Paraaortic lymph node (tissue), 1 donor: Measurements from ENCODE around the genes SLC22A15, IGSF3 and MAN1A2.

DNA sequence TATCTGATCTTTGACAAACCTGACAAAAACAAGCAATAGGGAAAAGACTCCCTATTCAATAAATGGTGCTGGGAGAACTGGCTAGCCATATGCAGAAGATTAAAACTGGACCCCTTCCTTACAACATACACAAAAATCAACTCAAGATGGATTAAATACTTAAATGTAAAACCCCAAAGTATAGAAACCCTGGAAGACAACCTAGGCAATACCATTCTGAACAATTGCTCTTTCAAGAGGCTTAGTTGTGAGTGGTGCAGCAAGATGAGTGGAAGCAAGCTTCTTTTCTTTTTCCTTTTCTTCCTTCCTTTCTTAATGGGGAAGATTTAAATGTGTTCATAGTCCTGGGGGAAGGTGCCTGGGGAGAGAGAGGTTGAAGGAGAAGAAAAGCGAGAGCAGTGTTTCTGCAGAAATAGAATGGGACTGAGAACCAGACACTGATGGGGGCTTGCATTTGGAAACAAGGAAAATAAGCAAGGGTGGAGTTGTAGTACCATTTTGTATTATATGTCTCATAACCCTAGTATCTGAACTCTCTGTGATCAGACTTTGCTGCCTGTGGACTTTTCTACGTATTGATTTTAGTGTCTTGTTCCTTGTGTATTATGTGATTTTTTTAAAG, 8.9 kb upstream of the TSPAN2 start:
- PRO-cap, result no peak

- PRO-cap, result no peak
Measured at GRCh38 chr1:115649881-115650507, 8.2 kb downstream of the VANGL1 start.

DNA sequence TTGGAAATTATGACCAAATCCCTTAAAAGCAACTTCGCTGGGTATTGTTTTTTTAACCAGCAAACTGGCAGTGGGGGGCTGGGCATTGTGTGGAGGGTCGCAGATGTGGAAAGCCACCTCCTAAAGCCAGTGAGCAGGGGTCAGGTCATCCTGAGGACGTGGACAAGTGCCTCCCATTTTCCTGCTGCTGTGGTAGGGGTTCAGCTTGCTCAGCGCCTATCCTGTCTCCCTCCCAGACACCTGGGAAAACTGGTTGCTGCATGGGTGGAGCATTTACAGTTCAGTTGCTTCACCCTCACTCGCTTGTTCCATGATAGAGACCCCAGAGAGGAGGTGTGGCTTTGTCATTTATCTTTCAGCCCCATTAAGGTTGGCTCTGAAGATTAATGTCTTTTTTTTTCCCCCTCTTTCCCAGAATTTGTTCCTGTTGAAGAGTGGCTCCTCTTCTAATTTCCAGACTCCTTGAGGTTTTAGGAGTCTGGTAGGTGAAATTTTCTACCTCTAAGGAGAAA, 9.1 kb downstream of the VANGL1 start:
- PRO-cap, result no peak

- PRO-cap, result no peak
Measured at GRCh38 chr1:115714342-115715255, 53.9 kb downstream of the CASQ2 start.

DNA sequence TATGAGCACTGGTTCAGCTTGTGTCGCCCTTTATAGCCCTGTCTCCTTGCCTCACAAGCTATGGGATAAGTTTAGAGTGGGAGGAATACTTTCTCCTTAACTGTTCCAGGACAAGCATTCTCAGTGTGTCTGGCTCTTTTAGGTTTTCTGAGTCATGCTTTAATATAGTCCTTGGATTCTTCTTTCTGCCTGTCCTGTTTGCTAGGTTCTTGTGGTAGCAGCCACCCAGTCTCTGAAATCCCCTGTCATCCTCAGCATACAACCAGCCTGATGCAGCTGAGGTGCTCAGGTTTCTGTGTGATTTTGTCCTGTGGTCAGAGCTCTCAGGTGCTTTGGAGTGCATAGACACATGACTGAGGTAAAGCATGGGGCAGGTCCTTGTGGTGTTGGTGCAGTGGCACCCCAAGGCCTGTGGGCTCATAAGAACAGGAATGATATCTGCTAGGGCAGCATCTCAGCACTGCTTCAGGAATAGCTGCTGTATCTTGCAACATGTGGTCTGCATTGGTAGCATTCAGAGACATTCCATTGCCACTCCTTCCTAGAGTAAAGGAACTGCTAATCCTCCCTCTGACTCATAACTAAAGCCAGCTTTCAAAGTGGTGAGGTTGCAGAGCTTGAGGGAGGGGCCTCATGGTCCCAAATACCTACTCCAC, 14.2 kb upstream of the CASQ2 start:
- PRO-cap, result no peak

DNA sequence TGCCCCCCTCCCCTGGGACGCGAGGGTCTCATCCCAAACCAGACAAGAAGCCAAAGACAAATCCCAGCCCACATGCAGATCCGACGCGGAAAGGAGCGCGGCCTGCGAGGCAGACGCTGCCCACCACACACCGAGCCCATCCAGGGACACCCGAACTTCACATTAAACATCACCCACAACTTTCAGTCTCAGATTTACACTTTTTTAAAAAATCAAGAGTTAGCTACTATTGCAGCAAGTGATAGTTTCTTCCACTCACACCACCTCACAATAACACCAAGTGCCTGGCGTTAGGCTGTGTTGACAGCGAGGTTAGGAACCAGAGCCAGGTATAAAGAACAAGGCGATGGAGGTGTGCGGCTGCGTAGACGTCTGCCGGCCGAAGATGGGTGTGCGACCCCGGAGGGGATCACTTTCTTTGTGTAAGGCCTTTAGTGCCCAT, 12.0 kb downstream of the NHLH2 start:
- PRO-cap, result no peak

GRCh38 chr1:115975740-115977037, at the start of gene SLC22A15:
SLC22A15 (plus strand) TSS chr1:115976513.
- PRO-cap, result unidirectional peak, plus-strand start at chr1:115976323; bidirectional peak, plus-strand start at chr1:115976562, minus-strand start at chr1:115976436

GRCh38 chr1:116138919-116139372, 27.7 kb downstream of the MAB21L3 start:
- PRO-cap, result unidirectional peak, minus-strand start at chr1:116139130

DNA sequence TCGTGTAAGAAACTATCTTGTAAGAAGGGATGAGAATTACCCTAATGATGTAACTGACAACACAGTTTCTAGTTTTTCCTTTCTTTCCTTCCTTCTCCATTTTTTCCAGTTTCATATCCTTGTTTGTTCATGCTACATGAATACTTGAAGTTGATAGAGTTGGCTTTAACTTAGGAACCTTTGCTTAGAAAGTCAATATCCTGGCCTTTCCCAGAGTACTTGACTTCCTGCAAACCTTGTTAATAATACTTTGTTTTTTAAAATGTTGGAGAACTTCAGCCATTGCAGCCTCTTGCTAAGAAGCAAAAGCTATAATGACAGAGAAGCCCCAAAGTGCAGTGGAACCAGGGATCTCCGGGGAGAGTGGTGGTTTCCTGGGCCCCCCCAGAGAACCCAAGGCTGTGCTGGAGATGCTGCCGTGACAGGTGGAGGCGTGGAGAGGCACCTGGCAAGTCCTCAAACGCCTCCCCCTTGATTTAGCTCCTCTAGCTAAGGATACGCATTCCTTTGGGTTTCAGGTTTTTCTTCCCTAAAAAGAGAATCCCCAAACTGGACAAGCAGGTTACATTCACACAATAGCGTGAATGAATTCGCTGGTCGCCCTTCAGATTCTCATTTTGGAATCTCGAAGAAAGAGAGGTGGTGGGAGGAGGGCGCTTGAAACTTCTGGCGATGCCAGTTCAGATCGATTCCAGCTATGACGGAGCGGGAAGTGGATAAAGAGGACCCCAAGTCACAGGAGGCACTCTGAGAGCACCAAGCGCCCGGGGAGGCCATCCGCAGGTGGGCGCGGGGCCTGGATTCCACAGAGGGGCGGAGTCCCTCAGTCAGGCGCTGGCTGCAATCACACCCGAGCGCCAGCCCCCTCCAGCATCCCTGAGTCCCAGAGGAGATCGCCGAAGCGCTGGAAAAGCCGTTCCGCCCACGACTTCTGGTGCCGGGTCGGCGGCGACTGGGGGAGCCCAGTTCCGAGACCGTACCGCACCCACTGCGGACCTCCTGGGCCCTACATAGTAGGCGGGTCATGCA, 821 bp upstream of the ATP1A1 start:
- PRO-cap, result bidirectional peak, plus-strand start at position 891 of the sequence, minus-strand start at position 883 of the sequence

DNA sequence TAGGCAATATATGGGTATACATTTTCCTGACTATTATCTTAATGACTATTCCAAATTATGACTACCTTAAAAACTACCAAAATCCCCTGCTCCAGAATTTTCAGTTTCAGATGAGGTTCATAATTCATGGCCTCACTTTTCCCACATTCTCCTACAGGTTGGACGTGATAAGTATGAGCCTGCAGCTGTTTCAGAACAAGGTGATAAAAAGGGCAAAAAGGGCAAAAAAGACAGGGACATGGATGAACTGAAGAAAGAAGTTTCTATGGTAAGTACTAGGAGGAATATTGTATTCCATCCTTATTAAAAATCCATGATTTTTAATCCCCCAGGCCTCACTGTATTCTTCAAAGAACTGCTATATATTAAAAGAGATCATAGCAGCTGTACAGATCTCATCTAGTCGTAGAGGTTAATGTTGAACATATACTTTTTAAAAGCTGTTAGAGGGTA, 10.8 kb downstream of the ATP1A1 start:
- PRO-cap, result no peak

GRCh38 chr1:116389946-116390494, 17.0 kb downstream of the ATP1A1 start:
- PRO-cap, result no peak

- PRO-cap, result no peak
Measured at GRCh38 chr1:116394961-116395477, 22.0 kb downstream of the ATP1A1 start.

- PRO-cap, result no peak
Measured at GRCh38 chr1:116493078-116494089, 77.4 kb downstream of the CD58 start.

DNA sequence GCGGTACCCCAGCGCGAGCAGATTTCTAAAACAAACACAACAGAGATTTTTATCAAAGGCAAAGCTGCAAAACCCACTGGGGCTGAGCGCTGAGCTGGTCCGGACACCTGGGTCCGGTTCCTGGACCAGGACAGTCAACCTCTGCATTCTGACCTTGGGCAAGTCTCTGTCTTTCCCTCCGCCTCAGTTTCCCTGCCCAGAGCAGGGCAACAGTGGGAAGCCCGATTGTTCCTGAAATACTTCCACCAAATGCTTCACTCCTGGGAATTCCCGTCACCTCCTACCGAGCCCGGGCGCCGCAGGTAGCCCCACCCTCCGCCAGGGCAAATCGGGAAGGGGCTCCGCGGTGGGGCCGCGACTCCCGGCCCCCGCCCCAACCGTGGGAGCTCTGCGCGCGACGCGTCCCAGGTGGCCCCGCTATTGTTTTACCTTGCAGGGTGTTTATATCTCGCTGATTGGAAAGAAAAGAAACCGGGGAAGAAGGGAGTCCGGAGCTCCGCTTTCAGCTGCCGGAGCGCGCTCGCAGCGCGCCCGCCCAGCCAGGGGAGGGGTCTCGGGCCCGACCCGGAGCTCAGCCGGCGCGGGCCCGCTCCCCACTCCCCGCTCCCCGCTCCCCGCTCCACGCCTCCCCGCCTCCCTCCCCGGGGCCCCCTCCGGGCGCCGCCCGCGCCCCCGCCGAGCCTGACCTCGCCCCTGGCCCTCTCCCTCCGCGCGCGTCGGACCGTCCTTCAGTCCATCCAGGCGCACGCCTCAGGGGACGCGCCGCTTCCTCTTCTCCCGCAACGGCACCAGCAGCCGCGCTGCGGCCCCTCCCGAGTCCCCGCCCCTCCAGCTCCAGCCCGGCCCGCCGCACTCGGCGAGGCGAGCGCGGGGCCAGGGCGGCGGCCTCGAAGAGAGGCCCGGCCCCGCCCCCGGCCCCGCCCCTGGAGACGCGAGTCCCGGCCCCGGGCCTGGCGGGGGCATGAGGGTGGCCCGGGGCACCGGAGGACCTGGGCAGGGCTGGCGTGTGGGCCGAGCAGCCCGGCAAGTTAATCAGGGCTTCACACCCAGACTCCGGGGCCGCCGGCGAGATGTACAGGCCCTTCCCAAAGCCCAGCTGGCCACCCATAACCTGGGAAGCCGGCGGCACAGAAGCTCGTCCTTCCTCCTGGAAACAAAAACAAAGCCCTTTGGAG, at the start of gene IGSF3:
IGSF3 (minus strand) TSS at position 802 of the 1,175 bp plus-strand sequence.
- PRO-cap, result unidirectional peak, minus-strand start at position 747 of the sequence

DNA sequence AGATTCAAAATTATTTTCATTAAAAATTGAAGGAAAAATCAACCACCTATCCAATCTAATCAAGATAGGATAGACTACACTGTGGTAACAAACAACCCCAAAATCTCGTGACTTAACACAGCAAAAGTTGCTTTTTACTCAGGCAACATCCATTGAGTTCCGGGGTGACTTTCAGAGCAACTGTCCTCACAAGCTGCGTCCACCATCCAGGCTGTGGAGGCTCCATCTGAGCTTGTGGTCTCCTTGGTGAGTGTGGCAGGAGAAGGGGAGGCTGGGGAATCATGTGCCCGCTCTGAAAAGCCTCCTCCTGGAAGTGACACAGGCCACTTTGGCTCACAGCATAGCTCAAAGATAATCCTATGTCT, 52.4 kb downstream of the CD2 start:
- PRO-cap, result unidirectional peak, plus-strand start at position 152 of the sequence

GRCh38 chr1:116825158-116826288, 71.3 kb downstream of the CD2 start:
- PRO-cap, result no peak

GRCh38 chr1:117122385-117122554, 721 bp upstream of the TRIM45 start:
- PRO-cap, result no peak

DNA sequence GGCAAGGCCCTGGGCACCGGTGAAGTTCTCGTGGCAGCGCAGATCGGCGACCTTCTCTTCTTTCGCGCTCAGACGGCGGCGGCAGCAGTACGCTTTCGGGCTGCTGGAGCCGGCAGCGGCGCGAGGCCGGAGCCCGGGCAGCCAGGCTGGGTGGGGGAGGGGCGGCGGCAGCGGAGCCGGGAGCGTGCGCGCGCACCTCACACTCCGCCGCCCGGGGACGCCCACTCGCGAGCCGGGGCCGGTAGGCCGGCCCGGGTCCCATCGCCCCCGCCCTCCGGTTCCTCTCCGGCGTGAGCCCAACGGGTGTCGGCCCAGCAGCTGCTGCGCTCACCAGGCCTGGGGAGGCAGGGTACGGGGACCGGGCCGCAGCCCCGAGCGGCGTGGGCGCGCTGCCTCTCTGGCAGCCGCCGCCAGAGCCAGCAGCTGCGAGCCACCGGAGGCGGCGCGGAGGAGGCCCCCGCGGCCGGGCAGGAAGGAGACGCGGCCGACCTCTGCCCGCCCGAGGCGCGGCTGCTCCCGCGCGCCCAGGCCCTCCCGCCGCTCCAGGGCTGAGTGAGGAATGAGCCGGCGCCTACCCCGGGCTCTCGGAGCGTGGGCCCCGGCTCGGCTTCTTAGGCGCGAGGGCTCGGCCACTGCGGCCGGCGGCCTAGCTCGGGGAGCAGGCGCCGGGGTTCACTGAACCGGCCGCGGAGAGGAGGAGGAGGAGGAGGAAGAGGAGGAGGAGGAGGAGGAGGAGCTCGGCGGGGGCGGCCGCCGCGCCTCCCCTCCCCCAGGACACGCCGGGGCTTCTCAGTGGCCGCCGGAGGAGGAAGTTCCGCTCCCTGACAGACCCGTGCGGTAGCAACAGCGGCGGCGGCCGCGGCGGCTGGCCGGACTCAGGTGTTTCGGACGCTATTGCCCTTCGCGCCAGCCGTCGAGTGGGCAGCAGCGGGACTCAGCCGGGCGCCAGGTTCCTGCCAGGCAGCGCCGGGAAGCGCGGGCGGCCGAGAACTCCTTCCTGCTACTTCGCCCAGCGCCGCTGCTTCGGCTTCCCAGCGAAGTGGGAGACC, at the start of gene MAN1A2:
MAN1A2 (plus strand) TSS at position 827 of the 1,049 bp plus-strand sequence.
- PRO-cap, result bidirectional peak, plus-strand start at position 224 of the sequence, minus-strand start at position 63 of the sequence; bidirectional peak, plus-strand start at position 792 of the sequence, minus-strand start at position 677 of the sequence

DNA sequence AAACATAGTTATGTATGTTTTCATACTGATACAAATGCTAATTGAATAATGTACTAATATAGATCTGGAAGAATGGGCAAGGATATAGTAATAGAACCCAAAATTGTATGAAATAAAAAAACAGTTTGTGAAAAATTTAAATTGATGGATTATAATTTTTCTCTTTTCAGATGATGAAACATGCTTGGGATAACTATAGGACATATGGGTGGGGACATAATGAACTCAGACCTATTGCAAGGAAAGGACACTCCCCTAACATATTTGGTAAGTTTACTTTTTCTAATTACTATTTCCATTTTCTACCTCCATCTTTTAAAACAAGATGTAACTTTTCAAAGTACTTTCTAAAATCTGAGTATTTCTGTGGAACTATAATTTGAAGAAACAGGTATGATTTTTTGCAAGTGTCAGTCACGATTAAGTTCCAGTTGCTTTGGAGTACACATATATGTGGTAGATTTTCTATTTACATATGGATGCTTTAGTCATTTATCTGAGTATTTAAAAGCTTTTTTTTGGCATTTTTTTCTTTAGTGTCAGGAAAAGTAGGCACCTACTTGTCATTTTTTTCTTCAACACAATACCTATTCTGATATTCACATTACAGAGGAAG, 38.2 kb downstream of the MAN1A2 start:
- PRO-cap, result no peak

- PRO-cap, result bidirectional peak, plus-strand start at chr1:117606983, minus-strand start at chr1:117606931; unidirectional peak, minus-strand start at chr1:117607288
Measured at GRCh38 chr1:117606376-117607382, 831 bp downstream of the TENT5C start.